ENCODE results near the gene ZFYVE28.

- PRO-cap: no peak
These were observed 78.6 kb downstream of the FAM53A start for GRCh38 chr4:1605401-1606046.

- PRO-cap: no peak
These were observed 60.5 kb downstream of the FAM53A start for GRCh38 chr4:1623550-1623991.

- PRO-cap: no peak
These were observed 15.2 kb upstream of the FGFR3 start for GRCh38 chr4:1777597-1778596.

DNA sequence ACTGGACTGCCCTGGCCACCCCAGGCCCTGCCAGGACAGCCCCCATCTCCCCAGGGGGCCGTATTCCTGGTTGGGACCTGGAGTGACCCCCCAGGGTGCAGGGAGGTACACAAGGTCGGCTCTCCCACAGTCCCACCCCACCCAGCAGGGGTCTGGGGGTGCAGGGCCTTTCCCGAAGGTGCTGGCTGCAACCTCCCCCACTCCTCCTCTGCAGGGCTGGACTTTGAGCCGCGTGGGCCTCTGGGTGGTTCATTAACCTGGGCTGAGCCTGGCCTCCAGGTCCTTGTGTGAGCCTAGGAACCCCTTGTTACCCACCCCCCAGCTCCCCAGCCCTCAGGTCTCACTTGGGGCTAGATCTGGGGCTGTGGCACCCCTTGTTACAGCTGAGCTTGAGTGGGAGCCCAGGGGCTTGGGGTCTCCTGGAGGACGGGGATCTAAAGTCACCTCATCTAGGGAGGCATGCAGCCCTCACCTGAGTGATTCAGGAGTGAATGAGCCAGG lies 2.6 kb downstream of the FGFR3 start:
- PRO-cap: no peak

DNA sequence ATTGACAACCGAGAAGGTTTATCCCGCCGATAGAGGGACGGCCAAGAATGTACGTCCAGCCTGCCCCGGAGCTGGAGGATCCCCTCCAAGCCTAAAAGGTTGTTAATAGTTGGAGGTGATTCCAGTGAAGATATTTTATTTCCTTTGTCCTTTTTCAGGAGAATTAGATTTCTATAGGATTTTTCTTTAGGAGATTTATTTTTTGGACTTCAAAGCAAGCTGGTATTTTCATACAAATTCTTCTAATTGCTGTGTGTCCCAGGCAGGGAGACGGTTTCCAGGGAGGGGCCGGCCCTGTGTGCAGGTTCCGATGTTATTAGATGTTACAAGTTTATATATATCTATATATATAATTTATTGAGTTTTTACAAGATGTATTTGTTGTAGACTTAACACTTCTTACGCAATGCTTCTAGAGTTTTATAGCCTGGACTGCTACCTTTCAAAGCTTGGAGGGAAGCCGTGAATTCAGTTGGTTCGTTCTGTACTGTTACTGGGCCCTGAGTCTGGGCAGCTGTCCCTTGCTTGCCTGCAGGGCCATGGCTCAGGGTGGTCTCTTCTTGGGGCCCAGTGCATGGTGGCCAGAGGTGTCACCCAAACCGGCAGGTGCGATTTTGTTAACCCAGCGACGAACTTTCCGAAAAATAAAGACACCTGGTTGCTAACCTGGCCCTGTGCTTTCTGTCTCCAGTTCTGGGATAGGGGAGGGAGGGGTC lies 15.3 kb downstream of the FGFR3 start:
- PRO-cap: no peak

- PRO-cap: no peak
These were observed 45.6 kb downstream of the NSD2 start for GRCh38 chr4:1916693-1917254.

DNA sequence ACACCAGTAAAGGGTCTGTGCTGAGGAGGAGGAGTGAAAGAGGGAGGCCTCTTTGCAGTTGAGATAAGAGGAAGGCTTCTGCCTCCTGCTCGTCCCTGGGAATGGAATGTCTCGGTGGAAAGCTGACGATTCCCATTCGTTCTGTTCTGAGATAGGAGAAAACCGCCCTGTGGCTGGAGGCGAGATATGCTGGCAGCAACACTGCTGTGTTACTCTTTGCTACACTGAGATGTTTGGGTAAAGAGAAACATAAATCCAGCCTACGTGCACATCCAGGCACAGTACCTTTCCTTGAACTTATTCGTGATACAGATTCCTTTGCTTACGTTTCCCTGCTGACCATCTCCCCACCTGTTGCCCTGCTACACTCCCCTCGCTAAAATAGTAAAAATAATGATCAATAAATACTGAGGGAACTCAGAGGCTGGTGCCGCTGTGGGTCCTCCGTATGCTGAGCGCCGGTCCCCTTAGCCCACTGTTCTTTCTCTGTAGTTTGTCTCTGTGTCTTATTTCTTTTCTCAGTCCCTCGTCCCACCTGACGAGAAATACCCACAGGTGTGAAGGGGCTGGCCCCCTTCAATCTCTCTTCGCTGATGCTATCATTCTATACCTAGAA lies 13.1 kb upstream of the NELFA start:
- PRO-cap: no peak

GRCh38 chr4:2141540-2142845 lies 82.9 kb downstream of the NAT8L start:
- PRO-cap: no peak

DNA sequence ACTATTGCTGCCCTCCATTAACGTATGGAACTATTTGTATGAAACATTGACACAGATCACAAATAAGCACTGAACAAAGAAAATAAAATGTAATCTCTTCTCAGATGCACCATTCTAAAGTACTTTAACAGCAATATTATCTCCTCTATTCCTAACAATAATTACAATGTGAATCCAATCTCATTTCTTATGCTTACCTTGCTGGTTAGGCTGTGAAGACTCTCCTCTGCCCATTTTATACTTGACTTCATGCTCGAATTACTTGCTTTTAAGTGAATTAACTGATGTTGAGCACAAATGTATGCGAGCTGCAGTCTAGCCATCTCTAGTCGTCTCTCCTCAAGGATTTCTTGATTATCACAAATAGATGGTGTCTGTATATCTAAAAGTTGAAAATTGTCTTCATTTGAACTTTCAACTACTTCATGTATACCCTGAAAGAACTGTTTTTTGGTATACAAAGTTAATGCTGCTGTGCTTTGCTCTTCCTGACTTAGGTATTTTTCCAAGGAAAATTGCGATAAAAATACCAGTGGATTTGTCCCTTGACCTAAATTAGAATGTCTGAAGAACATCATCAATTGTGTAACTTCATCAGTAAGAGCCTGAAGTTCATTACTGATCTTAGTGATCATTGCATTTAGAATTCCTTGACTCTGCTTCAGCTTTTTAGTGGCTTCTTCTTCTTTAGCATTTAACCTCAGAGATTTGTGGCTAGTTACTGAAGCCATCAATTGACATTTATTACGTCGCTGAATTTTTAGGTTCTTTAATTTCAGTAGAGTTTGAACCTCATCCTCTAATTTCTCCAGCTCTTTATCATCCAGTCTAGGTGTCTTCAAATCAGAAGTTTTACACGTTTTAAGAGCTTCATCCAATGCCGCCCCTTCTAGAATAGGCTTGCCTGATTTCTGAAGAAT lies 1.8 kb downstream of the HAUS3 start:
- PRO-cap: no peak

DNA sequence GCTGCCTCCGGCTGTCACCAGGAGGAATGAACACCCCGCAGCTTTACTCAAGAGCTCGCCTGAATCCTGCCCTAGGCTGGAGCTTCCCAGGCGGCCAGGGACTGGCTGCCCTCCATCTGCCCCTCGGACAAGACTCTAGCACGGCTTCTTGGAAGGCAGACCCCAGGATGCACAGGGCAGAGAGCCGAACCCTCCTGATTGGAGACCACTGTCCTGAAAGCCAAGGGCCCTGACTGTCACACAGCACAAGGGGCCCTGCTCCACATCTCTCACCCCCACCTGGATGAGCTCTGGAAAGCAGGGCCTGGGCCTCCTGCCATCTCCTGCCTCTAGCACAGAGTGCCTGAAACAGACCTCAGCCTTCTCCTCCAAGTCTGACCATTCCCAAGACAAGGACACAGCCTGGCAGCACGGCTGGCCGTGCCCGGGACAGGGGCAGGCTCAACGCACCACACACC lies 4.4 kb downstream of the MXD4 start:
- PRO-cap: no peak

DNA sequence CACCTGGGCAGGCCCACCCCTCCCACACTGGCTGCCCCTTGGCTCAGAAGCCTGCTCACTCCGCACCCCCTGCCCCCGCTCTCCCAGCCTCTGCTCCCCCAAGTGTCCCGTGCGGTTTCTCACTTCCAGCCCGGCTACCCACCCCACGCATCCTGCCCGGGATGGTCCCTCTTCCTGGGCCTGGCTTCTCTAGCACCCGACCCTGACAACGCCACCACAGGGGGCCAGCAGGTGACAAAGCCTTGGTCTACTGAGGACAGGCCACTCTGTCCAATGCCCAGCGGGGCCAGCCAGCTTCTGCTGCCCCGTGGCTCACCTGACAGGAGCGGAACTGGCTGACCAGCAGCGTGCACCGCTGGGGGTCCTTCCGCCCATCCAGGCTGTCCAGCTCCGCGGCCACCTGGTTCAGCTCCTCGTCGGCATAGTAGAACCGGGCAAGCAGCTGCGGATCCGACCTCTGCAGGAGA lies 64.8 kb downstream of the ZFYVE28 start:
- PRO-cap: no peak

- PRO-cap: no peak
These were observed 28.8 kb downstream of the ZFYVE28 start for GRCh38 chr4:2389651-2390081.

DNA sequence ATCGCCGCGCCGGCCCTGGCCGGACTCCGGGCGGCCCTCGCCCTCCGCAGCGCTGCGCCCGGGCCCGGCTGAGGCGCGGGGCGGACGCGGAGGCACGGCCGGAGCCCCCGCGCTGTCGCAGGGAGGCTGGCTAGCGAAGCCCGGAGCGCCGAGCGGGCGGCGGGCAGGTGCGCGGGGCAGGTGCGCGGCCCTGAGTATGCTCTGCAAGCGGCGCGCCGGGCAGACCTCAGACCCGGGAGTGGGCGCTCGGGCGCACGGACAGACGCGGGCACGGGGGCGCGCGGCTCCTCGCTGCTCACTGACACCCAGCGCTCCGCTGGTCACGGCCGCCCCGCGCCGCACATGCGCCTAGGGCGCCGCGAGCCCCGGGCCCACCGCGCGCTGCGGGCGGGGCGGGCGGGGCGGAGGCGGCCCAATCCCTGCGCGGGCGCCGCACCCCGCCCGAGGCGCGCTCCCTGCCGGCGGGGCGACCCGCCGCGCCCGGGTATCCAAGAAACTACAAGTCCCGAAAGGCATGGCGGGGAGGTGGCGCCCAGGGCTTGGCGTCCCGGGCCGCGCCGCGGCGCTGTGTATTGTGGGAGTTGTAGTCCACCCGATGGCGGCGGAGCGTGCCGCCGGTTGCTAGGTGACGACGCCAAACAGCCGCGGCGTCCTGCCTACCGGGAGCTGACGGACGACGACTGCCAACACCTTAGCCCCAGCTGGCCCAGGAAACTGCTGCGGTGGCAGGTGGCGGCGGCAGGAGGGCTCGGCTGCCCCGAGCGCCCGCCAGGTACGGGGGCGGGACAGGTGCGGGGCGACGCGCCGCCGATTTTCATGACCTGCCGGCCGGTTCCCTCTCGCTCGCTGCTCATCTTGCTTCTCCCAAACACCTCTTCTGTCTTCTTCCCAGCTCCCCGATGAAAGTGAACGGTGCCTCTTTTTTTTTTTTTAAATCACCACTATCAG lies at the start of gene ZFYVE28:
Gene ZFYVE28, minus strand, starts transcription at position 324 of the 948 bp plus-strand sequence.
- PRO-cap: no peak

GRCh38 chr4:2432739-2433637 lies 14.5 kb upstream of the ZFYVE28 start:
- PRO-cap: no peak

DNA sequence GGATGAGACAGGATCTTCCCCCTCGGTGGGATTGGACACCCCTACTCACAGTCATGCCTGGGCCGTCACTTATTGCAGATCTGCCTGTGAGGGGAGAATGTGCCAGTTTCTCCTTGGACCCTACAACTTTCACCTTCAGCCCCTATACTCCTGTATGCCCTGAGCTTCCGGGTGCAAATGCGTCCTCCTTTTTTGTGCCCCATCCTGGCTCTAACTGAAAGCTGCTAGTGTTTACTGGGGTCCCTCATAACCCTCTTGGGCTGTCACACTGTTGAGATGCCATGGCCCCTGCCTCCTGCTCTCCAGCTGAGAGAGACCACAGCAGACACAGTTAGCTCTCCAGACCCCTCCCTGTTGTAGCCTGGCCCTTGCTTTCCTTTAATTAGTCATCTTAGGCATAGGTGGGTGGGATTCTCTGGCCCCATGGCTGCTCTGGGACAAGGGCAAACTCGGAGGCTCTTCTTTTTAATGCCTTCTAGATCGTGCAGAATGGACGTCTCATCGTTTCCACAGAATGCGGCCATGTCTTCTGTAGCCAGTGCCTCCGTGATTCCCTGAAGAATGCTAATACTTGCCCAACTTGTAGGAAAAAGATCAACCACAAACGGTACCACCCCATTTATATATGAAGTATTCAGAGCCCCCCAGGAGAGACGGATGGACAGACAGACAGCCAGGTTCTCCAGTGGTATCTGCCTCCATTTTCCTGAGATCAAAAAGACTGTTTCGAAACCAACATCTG lies 23.1 kb upstream of the FAM193A start:
- PRO-cap: no peak

DNA sequence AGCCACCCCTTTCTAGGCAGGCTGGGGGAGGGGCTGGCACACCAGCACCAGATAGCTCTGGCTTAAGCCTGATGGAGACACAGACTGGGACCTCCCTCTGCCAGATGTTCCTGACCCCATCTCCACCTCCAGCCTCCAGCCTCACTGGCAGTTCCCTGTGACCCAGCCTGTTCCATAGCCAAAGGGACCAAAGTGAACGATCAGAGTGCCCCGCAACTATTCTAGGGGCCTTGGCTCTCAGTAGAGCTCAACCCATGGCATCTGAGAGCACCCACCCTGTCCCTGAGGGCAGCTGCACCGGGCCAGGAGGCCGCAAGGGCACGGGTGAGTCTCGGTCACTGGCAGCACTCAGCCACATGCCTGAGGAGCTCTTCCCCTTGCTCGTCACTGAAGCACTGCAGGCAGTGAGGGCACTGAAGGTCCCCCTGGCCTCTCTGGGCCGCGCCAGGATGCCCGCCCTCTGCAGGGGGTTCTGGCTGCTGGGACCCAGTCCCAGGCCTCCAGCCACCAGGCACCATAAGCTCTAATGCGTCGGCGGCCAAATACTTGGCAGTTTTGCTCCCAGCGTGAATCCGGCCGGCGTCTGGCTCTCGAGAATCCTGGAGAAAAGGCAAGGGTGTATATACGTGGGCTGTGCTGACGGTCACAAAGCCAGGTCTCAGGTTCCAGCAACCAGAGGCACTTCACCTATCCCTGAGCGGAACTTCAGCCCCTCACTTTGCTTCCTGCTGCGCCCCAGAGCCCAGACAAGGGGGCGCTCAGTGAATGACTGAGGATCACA lies 14.0 kb downstream of the TNIP2 start:
- PRO-cap: no peak

- PRO-cap: bidirectional peak, plus-strand start at chr4:2785858, minus-strand start at chr4:2785648
These were observed 7.4 kb upstream of the SH3BP2 start for GRCh38 chr4:2785392-2786001.

GRCh38 chr4:2869718-2870491 lies 26.3 kb downstream of the ADD1 start:
- PRO-cap: no peak

DNA sequence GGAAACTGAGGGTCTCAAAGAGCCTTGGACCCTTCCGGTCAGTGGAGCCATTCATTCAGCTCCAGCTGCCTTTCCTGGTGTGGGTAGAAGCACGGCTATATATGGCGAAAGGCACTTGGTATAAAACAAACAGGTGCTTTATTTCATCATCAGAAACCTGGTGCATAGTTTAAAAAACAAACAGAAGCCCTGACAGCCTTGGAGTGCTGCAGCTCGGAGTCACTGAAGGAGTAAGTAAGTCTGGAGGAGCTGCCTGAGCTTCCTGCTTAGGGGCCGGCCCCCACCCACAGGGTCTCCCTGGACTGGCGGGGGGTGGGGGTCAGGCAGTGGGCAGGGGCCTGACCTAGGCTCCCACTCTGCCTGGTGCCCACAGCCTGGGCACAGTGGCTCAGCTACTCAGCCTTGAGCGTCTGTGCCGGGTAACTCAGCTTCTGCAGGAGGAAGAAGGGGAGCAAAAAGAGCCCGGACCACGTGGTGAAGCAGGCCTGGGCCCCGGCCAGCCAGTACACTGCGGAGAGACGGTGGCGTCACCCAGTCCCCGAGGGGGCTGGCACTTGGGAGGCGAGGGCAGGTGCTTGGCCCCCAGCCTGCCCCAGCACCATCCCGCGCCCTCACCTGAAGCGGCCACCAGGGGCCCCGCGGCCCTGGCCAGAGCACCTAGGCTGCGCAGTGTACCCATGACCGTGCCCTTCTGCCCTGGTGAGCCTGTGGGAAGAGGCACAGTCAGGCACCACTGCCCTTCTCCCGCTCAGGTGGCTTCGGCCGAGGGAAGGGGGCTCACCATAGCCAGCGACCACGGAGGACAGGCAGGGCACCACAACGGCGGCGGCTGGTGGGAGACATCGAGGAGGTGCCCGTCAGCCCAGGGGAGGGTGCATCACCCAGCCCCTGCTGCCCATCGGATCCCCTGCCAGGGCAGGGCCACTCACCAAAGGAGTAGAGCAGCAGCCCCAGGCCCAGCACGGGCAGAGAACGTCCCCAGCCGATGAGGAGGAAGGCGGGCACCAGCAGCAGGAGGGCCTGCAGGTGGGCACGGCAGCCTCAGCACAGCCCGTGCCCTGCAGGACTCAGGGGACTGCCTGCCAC lies 3.8 kb downstream of the MFSD10 start:
- PRO-cap: no peak

DNA sequence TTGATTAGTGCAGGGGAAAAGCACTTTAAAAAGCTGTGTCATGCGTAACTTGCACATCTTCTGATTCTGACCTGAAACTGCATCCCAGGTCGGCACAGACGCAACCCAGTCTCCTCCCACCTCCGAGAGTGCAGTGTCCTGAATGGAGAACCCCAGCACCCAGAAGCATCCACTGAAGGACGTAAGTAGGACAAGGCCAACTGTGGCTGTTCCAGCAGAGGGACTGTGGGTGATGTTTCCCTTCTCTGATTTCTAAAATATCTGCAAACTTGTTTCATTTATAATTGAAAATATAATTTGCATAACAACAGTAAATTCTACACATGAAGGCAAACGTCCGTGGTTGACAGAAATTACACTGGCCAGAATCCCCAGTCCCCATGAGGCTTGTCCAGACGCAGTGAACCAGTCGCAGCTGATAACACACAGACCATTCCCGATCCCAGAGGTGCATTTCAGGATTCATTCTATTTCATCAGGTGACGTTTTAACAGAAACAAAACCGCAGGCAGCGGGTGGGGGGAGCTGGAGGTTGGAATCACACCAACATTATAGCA lies 3.1 kb upstream of the MFSD10 start:
- PRO-cap: no peak

Data from SEM (cell line).